ENCODE results near the genes URB1, EVA1C and OLIG1.

GRCh38 chr21:31974383-31975016 is 101.7 kb downstream of the HUNK start:
- PRO-cap, result no peak

GRCh38 chr21:32360552-32361046 is 32.2 kb downstream of the URB1 start:
- PRO-cap, result no peak

GRCh38 chr21:32364407-32364916 is 28.4 kb downstream of the URB1 start:
- PRO-cap, result no peak

DNA sequence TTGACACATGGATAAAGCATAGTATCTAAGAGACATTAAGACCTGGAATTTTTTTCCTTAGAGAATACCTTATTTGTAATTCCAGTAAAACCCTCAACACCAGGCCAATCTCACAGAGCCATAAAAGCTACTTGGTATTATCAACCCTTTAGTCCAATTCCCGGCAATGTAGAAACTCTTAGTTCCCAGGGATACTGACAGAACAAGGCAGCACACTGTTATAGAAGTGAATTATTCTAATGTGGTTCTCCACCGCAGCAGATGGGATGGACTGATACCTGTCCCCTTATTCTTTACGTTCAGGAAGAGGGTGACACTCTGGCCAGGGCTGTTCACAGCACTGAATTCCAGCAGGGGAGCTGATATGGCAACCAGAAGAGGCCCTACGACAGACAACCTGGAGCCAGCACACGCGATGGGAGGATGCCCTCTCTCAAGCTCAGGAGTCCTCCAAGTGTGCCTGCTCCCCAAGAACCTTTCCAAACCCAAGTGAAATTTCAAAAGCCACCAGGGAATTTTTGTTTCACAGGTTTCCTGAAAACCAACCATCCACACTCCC is 10.4 kb downstream of the URB1 start:
- PRO-cap, result no peak

- PRO-cap, result bidirectional peak, plus-strand start at chr21:32393187, minus-strand start at chr21:32393012
These were observed at the start of gene URB1 for GRCh38 chr21:32392713-32393493. TSS of gene URB1 (minus strand) at chr21:32393012.

- PRO-cap, result bidirectional peak, plus-strand start at chr21:32412417, minus-strand start at chr21:32412183
These were observed 383 bp upstream of the EVA1C start for GRCh38 chr21:32412104-32412542.

DNA sequence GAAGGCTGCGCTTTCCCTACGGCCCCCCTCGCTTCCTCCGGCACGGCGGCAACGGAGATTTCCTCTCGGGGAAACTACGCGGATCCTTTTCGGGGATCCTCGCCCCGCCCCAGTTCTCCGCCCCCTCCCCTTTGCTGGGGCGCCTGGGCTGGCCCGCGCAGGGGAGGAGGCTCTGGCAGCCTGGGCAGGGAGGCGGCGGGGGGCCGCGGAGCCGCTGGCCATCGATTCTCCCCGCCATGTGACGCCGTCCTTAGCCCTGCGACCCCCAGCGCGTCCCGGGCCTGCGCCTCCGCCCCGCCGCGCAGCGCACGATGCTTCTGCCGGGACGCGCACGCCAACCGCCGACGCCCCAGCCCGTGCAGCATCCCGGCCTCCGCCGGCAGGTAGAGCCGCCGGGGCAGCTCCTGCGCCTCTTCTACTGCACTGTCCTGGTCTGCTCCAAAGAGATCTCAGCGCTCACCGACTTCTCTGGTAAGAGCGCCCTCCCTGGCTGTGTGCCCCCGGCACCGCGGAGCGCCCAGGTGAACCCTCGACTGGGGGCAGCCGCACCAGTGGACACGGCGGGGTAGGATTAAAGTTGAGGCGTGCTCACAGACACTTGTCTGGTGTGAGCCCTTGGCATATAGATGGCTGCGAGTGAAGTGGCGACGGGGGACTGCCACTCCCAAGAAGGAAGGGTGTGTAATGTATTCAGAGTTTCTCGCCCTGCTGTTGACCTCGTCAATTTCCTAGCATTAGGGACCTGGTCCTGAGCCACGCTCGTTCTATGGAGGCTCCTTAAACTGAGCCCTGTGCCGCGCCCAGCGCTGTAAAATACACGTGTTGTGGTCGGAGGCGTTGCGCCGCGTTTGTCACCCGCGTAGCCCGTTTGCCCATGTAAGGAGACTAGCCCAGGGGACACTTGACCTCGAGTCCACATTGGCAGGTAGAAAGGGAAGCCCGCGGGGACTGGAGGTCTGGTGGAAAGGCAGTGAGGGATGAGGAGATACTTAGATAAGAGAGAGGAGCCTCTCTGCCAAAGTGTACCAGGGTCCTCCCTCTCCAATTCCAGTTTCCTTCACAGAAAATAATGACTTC is at the start of gene EVA1C:
Gene EVA1C, plus strand, starts transcription at position 164 of the 1,077 bp plus-strand sequence.
- PRO-cap, result bidirectional peak, plus-strand start at position 187 of the sequence, minus-strand start at position 64 of the sequence; bidirectional peak, plus-strand start at position 928 of the sequence, minus-strand start at position 657 of the sequence

DNA sequence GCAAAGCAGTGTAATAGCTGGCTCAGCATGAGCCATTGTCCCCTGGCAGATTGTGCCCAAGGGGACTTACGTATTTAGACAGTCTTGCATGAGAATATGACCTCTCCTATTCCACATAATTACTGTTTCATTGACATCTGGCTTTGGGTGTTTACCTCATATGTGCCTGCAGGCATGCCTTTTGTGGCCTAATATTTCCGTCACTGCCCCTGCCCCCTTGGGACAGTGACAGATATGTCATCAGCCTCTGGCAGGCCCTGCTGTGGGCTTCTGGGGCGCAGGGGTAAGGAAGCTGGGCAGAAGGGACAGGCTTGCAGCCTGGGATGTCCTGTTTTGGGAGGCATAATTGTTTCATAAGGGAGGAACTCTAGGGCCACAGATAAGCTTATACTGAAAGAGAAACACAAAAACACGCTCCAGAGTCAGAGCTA is 77.2 kb downstream of the TCP10L start:
- PRO-cap, result no peak

DNA sequence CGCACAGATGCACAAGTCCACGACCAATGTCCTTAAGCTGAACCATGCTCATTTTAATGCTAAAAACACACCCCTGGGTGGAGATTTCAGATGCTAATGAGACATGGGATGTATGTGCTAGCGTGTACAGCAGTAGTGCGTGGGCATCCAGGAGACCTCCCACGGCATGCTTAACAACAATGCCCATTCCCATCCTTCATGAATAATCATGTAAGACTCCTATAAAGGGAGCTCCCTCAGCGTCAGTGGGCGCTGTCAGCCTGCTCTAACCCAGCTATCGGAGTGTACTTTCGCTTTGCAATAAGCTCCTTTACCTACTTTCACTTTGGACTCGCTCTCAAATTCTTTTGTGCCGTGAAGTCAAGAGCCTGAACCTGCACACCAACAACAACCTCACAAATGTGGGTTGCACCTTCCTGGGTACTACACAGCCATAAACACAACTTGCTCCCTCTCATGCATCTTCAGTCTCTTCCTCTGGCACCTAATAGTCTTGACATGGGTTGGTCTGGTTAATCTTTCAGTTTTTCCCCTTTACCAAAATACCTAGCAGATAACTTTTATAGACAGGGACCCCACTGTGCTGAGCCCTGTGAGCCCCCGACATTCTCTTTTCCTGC is 72.8 kb upstream of the C21orf62 start:
- PRO-cap, result no peak

GRCh38 chr21:33069755-33070902 is at the start of gene OLIG1:
TSS of gene OLIG1 (plus strand) at chr21:33070141.
- PRO-cap, result no peak

DNA sequence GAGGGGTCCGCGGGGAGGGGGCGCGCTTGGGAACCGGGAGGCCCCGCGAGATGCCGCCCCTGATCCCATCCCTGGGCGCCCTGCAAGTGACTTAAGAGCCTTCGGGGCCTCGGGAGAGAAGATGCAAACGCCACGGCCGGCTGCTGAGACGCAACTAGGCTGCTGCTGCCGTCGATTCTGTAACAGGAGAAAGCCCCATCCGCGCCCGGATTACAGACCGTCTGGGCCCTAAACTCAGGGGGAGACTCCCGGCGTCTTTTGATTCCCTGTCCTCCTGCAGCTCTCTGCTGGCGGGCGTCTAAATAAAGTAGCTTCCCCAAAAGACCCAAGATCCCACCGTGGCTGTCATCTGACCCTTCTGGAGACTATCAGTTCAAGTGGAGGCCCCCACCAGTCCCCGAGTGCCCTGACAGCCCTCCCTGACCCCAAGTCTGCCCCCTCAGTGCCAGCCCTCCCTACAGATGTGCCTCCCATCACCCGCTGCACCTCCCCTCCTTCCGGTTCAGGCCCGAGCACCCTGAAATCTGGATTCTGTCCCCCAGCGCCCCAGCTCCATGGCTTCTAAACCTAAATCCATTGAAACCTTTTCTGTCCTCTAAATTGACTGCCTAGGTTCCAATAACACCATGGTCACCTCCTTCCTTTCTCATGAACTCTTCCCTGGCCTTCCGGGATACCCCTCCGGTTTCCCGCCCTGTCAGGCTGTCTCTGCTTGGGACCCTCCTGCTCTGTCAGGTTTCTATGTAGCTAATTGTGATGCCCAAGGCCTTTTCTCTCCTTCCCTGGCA is 544 bp downstream of the IL10RB start:
- PRO-cap, result bidirectional peak, plus-strand start at position 94 of the sequence, minus-strand start at position 77 of the sequence; bidirectional peak, plus-strand start at position 509 of the sequence, minus-strand start at position 433 of the sequence

GRCh38 chr21:33332046-33332518 is 7.3 kb downstream of the IFNAR1 start:
- PRO-cap, result no peak

DNA sequence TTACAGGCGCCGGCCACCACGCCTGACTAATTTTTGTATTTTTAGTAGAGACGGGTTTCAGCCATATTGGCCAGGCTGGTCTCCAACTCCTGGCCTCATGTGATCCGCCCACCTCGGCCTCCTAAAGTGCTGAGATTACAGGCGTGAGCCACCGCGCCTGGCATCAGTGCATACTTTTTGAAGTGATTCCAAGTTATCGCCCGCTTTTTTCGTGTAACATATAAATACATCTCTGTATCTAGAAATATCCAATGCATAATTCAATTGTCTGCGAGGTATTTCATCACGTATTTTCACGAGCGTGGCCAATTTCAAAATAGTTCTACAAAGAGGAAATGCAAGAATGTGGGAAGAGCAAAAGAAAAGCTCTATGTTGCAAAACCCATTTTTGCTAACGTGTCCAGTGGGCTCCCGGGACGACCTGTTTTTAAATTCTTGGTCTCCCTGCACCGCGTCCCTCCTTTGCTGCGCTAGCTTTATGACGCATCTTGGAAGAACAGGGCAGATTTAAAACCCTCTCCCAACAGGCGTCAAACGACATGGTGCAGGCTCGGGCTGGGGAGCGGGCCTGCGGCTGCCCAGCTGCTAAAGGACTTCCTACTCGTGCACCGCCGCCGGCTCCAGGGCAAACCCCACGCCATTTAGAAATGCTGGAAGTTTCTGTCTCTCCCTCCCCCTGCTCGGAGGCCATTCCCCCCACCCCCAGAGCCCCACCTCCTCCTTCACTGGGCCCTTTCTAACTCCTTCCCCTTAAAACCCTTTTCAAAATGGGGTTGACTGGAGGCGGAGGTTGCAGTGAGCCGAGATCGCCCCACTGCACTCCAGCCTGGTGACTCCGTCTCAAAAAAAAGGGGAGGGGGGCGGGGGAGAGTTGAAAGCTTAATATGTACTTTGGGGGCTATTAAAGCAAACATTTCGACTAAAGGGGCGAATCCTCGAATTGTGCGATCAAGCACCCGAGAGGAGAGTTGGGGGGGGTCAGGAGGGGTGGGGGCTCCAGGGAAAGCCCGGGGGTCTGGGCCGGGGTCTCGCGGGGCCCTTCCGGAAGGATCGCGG is 761 bp upstream of the IFNGR2 start:
- PRO-cap, result bidirectional peak, plus-strand start at position 533 of the sequence, minus-strand start at position 483 of the sequence; bidirectional peak, plus-strand start at position 765 of the sequence, minus-strand start at position 624 of the sequence

GRCh38 chr21:33424393-33424775 is 21.2 kb downstream of the IFNGR2 start:
- PRO-cap, result no peak

DNA sequence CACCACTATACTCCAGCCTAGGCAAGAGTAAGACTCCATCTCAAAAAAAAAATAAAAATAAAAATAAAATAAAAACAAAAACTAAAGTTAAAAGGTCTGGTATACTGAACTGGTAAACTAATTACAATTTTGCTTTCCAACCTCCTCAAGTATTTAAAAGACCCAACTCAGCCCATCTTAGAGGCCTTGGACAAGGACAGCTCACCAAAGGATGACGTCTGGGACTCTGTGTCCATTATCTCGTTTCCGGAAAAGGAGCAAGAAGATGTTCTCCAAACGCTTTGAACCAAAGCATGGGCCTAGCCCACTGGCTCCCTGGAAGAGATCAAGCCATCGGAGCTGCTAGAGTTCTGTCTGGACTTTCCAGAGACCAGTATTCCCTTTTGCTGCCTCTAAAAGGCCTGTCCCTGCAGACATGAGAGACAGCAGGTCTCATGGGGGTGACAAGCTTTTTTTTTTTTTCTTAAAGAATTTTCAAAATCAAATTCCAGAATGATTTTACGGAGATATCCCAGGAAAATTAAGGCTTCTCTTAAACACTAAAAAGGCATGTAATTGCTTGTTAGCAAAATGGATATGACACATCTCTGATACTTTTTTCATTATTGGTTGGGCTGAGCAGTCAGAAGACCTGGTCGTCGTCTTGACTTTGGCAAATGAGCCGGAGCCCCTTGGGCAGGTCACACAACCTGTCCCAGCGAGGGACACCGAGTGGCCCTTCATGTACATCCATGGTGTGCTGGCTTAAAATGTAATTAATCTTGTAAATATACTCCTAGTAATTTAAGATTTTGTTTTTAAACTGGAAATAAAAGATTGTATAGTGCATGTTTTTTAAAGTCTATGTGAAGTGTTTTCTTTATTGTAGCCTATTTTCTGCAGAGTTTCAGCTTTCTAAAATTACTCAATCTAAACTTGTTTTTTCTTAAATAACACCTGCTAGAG is 33.7 kb downstream of the IFNGR2 start:
- PRO-cap, result no peak

DNA sequence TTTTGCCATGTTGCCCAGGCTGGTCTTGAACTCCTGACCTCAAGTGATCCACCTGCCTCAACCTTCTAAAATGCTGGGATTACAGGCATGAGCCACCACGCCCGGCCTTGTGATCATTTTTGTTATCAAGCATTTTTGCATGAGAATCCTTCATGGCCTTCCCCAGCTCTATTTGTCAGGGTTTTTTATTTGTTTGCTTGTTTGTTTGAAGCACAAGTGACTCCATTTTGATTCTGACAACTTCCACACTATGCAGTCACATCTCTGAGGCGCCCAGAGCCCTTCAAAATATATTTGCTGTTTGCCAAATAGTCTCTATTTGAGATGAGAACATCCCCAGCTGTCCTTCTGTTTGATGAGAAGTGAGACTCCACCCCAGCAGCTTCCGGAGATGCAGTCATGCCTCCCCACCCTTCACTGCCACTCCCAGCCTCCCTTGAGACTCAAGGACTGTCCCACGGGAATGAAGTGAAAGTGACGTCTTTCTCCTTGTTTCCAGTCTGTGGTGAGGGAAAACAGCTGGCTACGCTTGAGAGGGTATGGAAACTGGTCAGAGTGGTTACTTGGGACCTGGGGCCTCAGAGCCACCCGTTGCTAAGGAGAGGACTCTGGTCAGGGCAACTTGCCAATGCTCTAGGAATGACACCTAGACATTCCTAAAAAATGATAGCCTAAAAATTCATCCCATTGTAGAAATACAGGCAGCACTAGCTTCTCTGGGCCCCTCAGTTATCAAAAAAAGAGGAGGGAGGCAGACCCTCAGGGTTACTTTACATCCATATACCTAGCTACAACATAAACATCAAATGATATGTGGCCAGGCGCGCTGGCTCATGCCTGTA is 37.7 kb downstream of the TMEM50B start:
- PRO-cap, result no peak

DNA sequence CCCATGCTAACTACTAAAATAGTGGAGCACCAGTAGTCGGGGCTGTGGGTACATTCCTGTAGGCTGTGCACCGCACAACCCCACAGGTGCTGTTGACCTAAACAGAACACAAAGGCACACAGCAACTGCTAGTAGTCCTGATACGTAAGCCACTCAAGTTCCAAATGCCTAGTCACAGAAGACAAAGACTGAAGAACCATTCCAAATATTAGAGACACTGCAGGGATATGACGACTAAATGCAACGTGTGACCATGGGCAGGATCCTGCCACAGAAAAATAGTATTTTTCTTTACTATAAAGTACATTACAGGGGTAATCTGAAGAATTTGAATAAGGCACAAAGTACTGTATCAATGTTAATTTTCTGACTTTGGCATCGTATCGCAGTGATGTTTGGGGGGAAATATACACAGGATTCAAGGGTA is 36.4 kb downstream of the TMEM50B start:
- PRO-cap, result no peak

GRCh38 chr21:33492033-33492313 is 457 bp upstream of the DNAJC28 start:
- PRO-cap, result no peak

- PRO-cap, result no peak
These were observed 6.8 kb downstream of the SON start for GRCh38 chr21:33549330-33550399.

GRCh38 chr21:33572163-33573430 is 15.9 kb downstream of the DONSON start:
- PRO-cap, result no peak